Left common carotid artery plus branches (tissue), 1 donor: ENCODE measurements around the genes SLC39A11, CDC42EP4, DNAI2 and RAB37.

GRCh38 chr17:72968674-72969299 is 123.7 kb downstream of the SLC39A11 start:
- PRO-cap = no peak

DNA sequence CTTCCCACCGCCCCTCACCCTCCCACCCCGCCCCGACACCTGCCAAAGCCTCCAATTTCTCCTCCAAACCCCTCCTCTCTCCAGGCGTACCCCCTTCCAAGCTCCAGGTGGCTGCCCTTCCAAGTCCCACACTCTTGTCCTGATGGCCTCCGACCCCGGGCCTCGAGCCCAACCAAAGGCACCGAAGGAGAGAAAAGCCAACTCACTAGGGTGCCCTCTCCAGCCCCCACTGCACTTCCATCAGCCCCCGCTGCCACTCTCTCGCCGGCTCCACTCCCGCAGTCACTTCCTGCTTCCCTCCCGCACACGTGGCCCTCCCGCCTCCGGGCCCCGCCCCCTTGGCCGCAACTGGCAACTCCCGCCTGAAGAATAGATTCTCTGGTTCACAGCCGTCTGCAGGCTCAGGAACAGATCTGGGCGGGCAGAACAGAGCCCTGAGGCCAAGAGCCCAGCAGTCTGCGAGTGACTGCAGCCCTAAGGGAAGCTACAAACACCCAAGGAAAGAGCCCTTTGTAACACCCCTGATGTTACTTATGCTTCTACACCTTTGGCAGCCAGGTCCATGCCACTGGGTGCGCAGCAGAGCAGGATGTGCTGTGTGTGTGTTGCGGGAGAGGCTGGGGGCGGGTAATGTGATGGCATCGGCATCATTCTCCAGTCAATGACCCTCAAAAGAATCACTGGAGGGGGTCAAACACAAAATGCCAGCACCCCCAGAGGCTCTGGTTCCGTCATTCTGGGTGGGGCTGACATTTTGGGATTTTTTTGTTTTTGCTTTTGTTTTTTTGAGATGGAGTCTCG is at the start of gene SLC39A11:
TSS of gene SLC39A11 (minus strand) at position 284 of the 801 bp plus-strand sequence.
- PRO-cap = unidirectional peak, minus-strand start at position 284 of the sequence

- PRO-cap = no peak
These were observed 3.9 kb downstream of the SSTR2 start for GRCh38 chr17:73168575-73169325.

DNA sequence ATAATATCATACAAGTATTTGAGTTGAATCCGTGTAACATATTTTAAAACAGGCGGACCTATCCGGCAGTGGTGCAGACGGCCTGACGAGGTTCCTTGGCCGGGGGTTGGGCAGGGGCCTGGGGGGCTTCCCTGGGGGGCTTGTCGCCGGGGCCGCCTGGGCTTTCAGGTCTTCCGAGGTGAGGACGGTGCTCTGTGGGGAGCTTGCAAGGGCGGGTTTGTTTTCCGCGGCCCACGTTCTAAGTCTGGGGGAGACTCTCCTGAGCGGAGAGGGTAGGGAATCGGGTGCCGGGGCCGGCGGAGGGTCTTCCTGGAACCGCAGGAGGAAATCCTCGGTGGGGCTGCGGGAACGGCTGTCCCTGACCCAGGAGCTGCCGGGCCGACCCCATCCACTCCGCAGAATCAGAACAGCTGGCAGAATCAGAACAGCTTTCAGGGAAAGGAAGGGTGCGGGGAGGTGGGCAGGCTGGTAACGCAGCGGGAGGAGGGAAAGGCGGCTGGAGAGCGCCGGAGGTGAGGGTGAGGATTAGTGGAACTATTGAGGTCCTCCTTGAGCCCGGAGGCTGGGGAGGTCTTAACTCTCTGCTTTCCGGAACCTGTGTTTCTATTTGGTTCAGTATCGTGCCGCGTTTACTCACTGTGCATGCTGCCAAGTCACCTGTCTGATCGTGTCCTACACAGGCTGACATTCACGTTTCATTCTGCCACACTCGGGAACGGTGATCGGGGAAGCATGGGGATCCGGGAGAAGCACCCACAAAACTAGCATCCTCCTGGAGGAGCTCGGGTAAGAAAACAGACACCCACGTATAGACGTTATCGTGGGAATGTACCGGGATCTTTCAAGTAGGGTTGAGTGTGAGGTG is 539 bp downstream of the C17orf80 start:
- PRO-cap = no peak

- PRO-cap = no peak
These were observed 2.9 kb downstream of the CDC42EP4 start for GRCh38 chr17:73308868-73309322.

DNA sequence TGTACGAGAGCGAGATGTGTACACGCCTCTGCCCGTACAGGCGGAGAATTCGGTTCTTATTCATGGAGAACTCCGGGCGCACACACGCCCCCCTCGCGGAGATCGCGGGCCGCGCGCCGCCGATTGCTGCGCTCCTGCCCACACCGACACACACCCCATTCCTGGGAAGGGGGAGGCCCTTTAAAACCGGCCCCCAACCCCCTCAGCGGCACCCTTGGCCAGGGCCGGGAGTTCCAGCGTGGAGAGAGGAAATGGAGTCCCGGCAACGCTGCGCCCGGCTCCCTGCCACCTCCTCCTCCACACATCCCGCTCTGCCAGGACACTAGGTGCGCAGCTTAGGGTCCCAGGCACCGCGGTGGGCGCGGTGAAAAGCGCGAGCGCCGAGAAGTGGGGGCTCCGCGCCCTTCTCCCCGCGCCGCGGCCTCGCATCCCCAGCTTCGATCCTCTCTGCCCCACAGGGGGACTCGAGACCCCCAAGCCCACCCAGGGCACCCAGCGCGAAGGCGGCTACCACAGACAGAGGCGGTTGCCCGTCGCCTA is 379 bp downstream of the CDC42EP4 start:
- PRO-cap = no peak

DNA sequence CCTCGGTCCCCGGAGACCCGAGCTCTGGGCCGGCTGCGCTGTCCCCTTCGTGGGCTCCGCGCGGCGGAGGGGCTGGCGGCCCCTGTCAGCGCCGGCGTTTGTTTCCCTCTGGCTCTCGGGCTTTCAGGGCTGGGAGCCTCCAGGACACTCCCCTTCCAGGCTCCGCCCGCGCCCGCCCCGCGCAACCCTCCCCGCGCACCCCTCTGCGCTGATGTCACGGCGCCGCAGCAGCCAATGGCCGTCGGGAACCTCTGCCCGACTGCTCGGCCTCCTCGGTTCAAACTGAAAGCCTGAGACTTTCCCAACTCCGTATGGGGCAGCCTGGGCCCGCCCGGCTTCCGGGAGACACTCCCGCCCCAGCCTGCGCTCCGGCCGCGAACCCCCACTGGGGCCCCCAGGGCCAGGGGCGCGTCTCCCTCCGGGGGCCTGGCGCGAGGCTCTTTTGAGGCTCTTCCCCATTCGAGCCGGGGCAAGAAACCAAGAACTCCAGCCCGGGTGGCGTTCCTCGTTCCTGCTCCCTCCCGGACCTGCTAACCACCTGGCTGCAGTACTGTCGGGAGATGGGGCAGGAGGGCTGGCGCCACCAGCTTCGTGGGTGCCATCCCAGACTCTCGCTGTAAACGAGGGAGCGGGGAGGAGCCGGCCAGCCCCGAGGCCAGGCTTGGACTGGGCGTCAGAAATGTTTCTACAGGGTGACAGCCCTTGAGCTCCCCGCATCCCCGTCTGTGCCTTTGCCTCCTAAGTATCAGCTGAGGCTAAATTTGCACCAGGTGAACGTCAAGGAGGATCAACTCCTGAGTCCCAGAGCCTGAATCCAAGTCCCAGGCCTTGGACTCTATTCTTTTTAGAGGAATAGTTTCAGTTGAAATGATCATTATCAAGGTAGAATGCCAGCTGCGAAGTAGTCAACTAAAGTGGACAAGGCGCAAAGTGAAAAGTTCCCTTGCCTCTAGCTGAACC is at the start of gene CDC42EP4:
TSS of gene CDC42EP4 (minus strand) at position 110 of the 960 bp plus-strand sequence.
- PRO-cap = bidirectional peak, plus-strand start at position 319 of the sequence, minus-strand start at position 110 of the sequence

- PRO-cap = no peak
These were observed 35.6 kb upstream of the CDC42EP4 start for GRCh38 chr17:73347429-73347843.

- PRO-cap = no peak
These were observed 165.1 kb upstream of the CDC42EP4 start for GRCh38 chr17:73476867-73477365.

DNA sequence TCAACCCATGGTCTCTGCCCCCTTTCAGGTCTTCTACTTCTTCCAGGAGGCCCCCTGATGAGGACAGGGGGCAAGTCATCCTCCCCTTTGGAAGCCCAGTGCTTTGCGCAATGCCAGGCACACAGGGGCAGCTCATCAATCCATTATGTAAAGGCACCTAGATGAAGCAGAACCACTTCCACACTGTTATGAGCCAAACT is 90.2 kb downstream of the SDK2 start:
- PRO-cap = no peak

- PRO-cap = no peak
These were observed 133.1 kb upstream of the SDK2 start for GRCh38 chr17:73777422-73777710.

DNA sequence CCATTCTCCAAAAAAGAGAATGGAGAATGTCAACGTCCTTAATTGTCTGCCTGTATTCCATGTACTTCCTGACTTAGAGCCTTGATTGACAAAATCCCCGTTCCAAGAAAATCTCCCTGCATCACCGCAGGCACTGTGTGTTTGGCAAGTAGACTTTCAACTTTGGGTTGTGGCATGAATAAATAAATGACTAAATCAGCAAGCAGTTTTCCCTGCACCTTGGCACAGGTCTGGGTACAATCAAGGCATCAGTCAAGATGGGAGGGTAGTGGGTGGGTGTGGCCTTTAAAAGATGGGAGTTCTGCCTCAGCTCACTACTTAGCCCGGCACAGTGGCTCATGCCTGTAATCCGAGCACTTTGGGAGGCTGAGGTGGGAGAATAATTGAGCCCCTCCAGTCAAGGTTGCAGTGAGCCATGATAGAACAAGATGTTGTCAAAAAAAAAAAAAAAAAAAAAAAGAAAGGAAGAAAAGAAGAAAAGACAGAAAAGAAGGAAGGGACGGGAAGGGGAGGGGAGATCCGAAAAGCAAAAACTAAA is 248.4 kb upstream of the RPL38 start:
- PRO-cap = no peak

DNA sequence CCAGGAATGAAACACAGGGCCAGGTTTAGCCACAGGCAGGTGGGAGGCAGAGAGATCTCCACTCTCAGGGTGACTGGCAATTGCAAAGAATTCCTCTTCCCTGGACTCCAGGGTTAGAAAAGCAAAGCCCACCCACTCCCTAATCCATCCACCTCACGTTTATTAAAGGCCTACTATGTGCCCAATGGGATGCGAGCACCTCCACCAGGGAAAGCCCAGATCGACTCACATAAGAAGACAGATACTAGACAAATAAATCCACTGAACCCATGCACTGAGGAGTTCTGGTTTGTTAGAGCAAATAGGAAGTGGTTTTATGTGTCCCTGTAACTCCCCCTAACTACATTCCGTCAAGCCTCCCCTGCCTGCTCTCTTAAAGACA is 218.6 kb upstream of the RPL38 start:
- PRO-cap = no peak

GRCh38 chr17:74044948-74045312 is 158.5 kb upstream of the RPL38 start:
- PRO-cap = unidirectional peak, minus-strand start at chr17:74045079

- PRO-cap = no peak
These were observed at the start of gene DNAI2 for GRCh38 chr17:74273960-74274557. DNAI2 (plus strand) TSS chr17:74274234.

DNA sequence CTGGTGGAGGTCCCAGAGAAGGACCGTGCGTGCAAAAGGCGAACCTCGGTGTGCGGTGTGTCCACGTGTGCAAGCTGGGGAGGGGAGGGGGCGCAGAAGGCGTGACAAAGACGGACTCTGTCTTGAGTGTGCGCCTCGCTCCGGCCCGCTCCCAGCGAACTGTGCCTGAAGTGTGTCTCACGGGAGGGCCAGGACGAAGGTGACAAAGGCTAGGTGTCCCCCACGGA is 309 bp upstream of the GPRC5C start:
- PRO-cap = no peak

- PRO-cap = no peak
These were observed 4.5 kb downstream of the GPRC5C start for GRCh38 chr17:74436273-74436821.

- PRO-cap = no peak
These were observed 2.7 kb downstream of the CD300LB start for GRCh38 chr17:74528361-74529112.

- PRO-cap = no peak
These were observed at the start of gene RAB37 for GRCh38 chr17:74736290-74737417. RAB37 (plus strand) TSS chr17:74737256.

DNA sequence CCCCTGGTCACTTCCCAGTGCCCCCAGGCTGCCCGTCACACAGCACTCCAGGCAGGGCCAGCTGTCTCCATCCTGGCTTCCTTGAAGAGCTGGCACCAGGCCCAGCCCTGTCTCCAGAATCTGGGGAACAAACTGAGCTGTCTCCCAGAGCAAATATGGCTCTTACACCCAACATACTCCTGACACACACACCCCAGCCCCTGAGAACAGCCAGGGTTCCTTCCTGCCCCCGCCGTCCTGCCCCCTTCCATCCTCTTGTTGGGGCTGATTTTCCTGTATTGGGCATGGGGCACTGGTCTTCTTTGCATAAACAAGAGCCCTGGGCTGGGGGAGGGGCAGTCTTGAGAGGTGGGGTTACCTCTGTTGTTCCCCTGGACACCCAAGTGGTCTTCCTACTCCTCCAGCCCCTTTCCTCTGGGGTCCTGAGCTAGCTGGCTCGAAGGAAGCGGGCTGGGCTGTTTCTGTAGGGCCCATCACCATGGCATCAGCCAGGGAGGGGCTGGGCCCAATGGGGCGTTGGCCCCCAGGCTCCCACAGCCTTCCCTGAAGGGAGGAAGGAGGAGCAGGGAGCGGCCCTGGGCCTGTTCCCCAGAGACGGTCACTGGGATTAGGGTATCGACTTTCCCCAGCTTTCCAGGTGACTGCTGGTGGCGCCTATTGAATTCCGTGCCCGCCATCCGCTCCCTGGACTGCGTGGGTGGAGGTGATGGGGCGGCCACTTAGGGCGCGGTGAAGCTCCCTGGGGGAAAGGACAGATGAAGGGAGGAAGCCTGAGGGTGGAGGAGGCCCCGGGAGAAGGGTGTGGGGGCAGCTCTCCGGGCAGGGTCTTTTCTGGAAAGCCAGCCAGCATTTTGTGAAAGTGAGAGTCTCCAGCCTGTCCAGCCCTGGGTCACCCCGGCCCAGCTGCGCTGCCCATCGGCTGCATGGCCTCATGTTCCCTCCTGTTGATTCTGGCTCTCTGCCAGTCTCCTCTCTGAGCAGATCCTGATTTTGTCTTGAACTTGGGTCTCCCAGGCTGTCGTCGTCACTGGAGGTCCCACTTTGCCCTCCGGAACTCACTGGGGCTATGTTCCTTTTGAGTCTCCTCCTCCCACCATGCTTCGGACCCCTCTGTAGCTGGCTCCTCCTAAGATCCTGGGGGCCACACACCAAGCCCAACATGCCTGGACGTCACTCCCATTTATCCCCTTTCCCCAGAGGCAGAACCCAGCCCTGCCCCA is 9.5 kb downstream of the NHERF1 start:
- PRO-cap = no peak